Neural crest cell (in vitro differentiated cells): ENCODE measurements around the gene GNAQ.

DNA sequence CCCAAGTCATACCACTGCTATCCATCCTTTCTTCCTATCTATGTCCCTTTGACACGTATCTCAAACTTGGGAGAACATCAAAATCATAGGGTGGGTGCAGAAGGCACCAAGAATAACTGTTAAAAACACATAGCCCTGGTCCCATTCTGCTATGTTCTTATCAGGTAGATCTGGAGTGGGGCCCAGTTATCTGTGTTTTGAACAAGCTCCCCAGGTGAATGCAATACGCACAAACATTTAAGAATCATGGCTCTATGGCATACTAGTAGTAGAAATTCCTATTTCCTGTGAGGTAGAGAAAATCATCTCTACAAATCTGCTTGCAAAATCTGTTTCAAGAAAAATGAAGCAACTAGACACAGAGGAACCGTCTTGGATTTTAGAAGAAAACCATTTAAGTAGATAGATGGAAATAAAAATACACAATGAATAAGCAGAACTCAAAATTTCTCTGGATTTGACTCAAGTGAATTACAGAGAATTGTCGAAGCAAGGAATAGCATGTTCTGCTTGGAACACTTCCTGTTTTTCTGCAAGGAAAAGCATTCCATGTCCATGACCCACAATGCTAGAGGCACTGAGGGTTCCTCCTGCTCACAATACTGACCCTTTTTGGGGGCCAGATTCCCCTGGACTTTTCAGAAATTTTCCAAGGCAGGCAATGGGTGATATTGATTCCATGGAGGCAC is 30.0 kb downstream of the PRUNE2 start:
- PRO-cap: no peak

DNA sequence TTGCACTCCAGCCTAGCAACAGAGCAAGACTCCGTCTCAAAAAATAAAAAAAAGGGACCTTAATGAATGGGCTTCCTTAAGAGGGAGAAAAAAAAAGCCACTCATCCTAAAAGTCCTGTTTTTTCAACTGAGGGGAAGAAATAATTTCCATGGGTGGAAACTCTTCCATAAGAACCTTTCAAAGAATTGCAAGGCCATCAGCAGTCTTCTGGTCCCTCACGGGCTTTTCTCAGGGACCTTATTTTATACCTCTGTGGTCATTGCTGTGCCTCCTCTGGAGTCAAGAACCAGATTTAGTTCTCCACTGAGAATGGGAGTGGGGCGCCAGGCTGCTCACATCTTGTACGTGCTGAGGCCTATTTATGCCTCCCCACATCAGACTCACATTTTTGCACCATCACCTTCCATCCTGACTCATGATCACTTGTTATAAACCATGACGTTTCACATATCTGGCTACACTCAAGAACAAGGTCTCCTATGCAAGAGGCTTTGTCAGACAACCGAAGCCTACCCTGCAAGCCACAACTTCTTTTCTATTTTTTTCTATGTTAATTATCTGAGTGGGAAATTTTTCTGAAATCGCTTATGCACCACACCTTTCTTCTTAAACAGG is 10.8 kb downstream of the PRUNE2 start:
- PRO-cap: no peak

- PRO-cap: no peak
These were observed 165.3 kb downstream of the GNA14 start for GRCh38 chr9:77482587-77483458.

- PRO-cap: bidirectional peak, plus-strand start at chr9:78032145, minus-strand start at chr9:78031950
These were observed at the start of gene GNAQ for GRCh38 chr9:78031696-78032016. Gene GNAQ (minus strand): TSS chr9:78031811.

DNA sequence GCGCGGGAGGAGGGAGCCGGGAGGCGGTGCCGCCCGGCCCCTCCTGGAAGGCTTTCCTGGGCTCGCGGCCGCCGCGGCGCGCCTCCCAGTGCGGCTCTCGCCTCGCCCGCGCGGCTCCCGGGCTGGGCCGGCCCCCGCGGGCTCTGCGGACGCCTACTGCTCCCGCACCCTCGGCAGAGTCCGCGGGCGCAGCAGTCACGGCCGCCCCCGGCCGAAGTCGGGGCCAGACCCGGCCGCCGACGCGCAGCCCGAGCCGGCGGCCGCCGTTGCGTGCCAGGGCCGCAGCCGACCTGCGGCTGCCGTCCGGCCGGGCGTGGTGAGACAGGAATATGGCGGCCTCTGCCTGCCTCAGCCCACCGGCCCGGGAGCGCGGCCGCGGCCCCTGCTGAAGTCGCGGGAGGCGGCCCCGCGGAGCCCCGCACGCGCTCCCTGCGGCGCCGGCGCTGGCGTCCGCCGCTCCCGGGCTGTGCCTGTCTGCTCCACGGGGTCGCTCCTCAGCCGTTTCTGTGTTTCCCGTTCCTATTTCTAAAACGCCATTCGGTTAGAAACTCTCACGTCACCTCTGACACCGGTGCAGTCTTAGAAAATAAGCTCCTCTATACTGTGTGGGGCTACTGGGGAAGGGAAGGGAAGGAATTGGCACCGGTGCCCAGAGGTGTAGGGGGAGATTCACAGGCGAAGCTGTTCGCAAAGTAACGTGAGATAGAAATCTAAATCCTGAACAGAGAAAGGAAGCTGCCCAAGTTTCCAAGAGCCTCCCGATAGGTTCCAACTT is 593 bp upstream of the GNAQ start:
- PRO-cap: bidirectional peak, plus-strand start at position 129 of the sequence, minus-strand start outside the sequence; bidirectional peak, plus-strand start at position 176 of the sequence, minus-strand start at position 331 of the sequence; bidirectional peak, plus-strand start at position 631 of the sequence, minus-strand start at position 588 of the sequence

- PRO-cap: no peak
These were observed 10.0 kb downstream of the TLE4 start for GRCh38 chr9:79581567-79582373.

- PRO-cap: no peak
These were observed 92.3 kb downstream of the TLE1 start for GRCh38 chr9:81596909-81597667.

- PRO-cap: no peak
These were observed 1.3 kb downstream of the TLE1 start for GRCh38 chr9:81688059-81688460.

GRCh38 chr9:83266446-83267656 is 203.9 kb upstream of the RASEF start:
- PRO-cap: no peak

DNA sequence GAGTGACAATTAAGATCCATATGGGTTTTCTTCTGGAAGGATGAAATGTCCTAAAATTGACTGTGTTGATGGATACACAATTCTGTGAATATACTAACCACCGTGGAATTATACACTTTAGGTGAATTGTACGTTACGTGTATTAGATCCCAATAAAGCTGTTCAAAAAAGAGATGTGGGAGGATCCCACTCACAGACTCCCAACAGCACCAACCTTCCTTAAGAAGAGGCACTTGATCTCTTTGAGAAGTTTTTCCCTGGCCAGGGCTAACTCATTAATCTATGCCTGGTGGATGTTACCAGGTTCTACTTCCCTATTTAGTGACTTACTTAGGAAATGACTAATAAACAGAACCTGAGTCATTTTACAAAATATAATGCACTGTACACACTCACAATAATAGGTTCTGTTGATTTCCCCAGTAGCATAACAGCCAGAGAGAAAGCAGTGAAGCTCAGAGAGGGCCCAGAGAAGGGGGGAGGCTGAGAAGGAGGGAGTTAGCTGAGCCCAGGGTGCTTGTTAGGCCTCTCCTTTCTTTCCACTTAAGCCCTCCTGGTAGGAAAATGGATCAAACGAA is 27.2 kb downstream of the FRMD3 start:
- PRO-cap: no peak

GRCh38 chr9:83620861-83621819 is 1.8 kb upstream of the IDNK start:
- PRO-cap: no peak

- PRO-cap: no peak
These were observed 19.4 kb downstream of the IDNK start for GRCh38 chr9:83642314-83642766.

DNA sequence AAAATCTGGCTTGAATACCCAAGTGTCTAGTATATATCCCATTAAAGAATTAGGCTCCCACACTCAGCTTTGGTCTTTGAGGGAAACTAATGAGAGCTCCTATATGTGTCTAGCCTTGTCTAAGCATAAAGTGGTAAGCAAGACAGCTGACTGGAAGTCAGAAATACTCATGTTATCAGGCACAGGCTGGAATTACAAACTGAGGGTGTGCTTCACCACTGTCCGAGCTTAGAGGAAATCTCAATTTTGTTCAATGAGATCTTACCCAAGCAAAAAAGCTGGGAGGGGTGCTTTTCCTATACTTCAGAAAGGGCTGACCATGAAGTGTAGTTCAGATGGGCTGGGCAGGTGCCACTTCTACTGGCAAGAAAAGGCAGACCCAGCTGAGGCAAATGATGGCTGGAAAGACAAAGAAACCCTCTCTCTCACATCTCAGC is 33.4 kb downstream of the IDNK start:
- PRO-cap: no peak

- PRO-cap: no peak
These were observed 37.3 kb downstream of the UBQLN1 start for GRCh38 chr9:83670377-83670975.

DNA sequence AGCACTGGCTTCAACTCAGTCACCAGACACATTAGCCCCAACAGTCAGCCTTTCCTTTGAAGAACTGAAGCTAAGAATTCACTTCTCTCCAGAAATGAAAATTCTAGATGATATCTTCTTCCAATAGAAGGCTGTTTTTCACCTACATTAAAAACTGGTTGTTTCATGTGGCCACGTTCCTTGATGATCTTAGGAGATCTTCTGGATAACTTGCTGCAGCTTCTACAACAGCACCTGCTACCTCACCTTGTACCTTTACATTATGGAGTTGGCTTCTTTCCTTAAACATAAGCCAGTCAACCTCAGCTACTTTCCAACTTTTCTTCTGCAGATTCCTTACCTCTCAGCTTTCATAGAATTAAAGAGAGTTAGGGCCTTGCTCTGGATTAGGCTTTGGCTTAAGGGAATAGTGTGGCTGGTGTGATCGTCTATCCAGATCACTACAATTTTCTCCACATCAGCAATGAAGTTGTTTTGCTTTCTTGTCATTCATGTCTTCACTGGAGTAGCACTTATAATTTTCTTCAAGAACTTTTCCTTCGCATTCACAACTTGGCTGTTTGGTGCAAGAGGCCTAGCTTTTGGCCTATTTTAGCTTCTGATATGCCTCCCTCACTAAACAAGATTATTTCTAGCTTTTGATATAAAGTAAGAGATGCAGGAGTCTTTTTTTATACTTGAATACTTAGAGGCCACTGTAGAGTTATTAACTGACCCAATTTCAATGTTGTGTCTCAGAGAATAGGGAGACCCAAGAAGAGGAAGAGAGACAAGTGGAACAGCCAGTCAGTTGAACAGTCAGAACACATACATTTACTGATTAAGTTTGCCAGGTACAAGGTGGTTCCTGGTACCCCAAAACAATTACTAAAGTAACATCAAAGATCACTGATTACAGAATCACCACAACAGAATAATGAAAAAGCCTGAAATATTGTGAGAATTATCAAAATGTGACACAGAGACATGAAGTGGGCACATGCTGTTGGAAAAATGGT is 35.7 kb downstream of the UBQLN1 start:
- PRO-cap: no peak

DNA sequence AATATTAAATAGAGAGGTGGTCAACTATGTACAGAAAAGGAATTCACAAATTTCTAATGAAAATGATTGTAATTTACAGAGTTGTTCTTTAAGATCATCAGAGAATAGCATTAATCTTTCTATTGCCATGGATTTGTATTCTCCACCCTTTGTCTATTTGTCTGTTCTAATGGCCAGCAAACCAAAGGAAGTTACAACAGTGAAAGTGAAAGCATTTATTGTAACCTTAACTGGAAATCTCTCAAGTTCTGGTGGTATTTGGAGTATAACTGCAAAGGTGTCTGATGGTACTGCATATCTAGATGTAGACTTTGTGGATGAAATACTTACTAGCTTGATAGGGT is 21.7 kb downstream of the RMI1 start:
- PRO-cap: no peak

DNA sequence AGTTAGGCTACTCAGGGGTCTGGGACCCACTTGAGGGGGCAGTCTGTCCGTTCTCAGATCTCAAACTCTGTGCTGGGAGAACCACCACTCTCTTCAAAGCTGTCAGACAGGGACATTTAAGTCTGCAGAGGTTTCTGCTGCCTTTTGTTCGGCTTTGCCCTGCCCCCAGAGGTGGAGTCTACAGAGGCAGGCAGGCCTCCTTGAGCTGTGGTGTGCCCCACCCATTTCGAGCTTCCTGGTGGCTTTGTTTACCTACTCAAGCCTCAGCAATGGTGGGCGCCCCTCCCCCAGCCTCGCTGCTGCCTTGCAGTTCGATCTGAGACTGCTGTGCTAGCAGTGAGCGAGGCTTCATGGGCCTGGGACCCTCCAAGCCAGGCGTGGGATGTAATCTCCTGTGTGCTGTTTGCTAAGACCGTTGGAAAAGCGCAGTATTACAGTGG is 133.6 kb upstream of the NTRK2 start:
- PRO-cap: no peak

- PRO-cap: no peak
These were observed 32.4 kb downstream of the NTRK2 start for GRCh38 chr9:84701934-84702410.

- PRO-cap: no peak
These were observed 548 bp upstream of the AGTPBP1 start for GRCh38 chr9:85742390-85742614.

DNA sequence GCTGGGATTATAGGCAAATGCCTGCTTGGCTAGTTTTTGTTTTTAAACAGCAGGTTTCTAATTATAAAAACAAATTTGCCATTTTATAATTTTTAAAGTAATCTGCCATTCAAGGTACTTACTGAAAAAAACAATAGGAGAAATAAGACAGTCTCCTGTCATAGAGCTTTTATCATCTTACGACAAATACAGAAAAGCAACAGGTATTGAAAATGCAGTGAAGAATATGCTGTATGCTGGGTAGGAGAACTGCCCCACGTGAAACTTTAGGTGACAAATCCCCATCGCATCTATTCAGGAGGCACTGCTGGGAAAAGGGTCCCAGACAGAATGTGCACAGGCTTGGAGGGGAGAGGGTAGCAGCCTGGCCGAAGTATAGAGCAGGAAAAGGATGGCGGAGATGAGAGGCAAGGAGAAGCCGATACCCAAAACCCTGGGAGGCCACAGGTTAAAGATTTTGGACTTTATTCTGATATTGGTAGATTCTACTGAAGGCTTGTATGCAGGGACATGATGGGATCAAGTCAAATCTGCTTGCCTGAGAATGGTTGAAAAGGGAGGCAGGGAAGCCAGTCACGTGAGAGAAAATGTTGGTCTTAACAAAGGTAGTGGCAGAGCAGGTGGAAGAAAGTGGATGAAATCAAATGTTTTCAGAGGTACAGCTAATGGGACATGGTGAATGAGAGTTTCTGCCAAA is 75.3 kb downstream of the GOLM1 start:
- PRO-cap: no peak